ENCODE measurements around the genes LINS1, TM2D3 and OR4F15.

DNA sequence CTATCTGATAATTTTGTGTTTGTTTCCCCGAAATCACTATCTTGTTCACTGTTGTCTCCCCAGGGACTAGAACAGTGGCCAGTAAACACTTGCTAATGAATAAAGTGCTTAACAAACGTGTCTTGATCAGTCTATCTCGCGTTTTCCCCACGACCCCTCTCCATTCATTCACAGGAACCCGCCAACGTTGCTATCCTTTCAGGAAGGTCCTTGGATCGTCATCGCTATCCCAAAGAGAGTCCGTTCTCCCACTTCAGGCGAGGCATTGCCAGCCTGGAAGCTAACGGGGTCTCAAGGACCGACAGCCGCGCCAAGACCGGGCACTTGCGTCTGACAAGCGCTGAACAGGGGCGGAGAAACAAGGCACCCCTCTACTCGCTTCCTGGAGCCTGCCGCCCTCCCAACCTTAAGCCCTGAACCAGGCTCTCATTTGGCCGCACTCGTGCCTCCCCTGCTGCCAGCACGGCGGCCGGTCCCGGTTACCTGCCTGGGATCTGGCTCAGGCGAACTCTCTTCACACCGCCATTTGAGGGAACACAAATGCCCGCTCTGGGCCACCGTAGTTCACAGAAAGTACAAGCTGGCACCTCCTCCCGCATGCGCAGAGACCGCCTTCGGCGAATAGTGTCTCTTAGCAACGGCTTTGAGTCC lies at the start of gene LINS1:
TSS of gene LINS1 (minus strand) at position 551 of the 651 bp plus-strand sequence.
- PRO-cap, 2 experiments: peak in 2 of 2 experiments; most common minus-strand start position 551 of the sequence (in 2)

DNA sequence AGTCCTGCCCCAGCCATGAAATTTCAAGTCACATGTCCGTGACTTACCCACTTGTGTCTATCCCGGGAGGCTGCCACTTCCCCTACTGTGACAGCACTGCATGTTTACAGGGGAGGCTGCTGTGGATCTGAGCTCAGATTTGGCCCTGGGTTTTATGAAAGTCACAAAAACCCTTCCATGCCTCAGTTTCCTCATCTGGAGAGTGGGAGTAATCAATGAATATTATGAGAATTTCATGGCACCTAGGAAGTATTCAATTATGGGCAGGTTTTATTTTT lies 17.8 kb upstream of the LRRK1 start:
- PRO-cap, 2 experiments: no peak in any of the 2 experiments

- PRO-cap, 2 experiments: no peak in any of the 2 experiments
These were observed 21.7 kb downstream of the LRRK1 start for GRCh38 chr15:100940740-100941415.

GRCh38 chr15:101006882-101007392 lies 87.8 kb downstream of the LRRK1 start:
- PRO-cap, 2 experiments: no peak in any of the 2 experiments

DNA sequence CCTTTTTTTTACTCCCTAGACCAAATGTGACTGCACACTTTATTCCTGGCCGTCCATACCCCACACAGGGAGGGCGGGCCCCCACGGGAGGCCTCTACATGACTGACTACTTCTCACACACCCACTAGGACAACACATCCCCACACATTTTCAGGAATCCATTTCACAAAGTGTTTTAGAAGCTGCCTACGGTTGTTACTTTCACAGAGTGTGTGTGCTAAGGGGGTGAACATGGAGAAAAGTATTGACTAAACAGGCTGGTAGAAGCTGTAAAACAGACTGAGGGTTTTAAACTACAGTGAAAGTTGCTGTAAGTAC lies 67.9 kb downstream of the CHSY1 start:
- PRO-cap, 2 experiments: no peak in any of the 2 experiments

DNA sequence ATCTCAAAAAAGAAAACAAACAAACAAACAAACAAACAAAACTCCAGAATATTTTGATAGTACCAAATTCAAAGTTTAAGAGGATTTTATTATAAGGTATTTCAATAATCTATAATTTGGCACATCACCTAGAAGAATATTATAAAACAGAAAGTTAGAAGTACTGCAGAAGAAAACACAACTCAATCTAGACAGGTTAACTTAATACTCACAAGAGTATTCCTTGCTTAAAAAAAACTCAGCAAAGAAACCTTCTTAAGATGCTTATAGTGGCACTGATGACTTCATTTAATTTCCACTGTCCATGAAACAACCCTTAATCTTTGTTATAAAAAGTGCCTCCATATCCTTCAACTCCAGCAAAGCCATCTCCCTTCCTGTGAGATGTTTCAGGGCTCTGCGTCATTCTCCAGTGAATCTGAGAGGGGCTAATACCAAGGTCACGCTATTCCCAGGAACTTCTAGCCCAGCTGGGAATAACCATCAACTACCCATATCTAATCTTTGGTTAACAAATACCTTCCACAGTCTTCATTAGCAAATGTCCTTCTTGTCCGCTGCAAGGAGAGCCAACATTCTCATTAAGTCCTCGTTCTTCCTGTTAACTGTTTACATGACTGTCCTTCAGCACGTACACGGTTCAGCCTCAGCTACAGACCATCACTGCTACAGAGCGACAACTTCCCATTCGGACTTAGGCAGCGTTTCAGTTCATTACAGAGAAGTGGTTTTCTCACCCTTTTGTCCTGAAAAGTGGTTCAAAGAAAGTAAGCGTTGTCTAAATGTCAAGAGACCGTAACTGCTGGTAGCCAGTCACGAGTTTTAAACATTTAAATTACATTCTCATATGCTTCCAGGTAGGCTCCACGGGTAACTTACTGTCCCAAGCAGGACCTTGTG lies 64.1 kb downstream of the CHSY1 start:
- PRO-cap, 2 experiments: no peak in any of the 2 experiments

GRCh38 chr15:101188601-101189688 lies 62.9 kb downstream of the CHSY1 start:
- PRO-cap, 2 experiments: no peak in any of the 2 experiments

- PRO-cap, 2 experiments: no peak in any of the 2 experiments
These were observed 4.2 kb upstream of the SELENOS start for GRCh38 chr15:101281224-101282199.

GRCh38 chr15:101439174-101440461 lies 49.9 kb downstream of the PCSK6 start:
- PRO-cap, 2 experiments: no peak in any of the 2 experiments

DNA sequence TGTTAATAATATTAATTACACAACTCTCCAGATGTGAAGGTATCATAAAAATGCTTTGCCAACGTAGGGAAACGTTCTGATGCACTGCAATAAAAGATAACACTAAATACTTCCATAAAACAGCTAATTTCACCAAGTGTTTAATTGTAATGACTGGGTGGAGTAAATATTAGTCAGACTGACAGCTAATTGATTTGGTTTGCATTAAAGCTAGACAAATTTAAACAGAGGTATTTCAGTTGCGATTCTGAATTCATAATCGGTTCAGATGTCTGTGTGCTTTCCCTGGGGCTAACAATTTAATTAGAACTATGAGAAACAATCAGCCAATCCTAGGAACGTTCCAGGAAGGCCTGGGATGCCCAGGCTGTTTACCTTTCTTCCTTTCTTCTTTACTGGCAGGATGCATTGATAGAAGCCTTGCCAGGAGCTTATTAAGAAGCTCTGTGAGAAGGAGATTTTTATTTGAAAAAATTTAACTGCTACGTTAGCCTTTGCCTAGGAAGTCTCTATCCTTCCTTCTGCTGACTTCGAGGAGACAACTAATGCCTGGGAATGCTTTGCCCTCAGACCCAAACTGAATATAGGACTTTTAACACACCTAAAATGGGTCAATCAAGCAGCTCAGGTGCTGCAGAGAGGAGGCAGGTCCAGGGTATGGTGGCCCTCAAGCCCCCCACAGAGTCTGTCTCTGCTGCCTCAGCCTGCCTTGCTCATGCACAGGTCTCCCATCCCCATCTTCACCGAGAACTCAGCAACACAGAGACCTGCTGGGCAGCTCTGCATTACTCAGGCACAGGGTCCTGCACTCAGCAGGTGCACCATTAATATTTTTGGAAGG lies 48.6 kb downstream of the PCSK6 start:
- PRO-cap, 2 experiments: no peak in any of the 2 experiments

- PRO-cap, 2 experiments: no peak in any of the 2 experiments
These were observed 44.1 kb downstream of the PCSK6 start for GRCh38 chr15:101445313-101445827.

GRCh38 chr15:101497437-101498220 lies 8.1 kb upstream of the PCSK6 start:
- PRO-cap, 2 experiments: no peak in any of the 2 experiments

GRCh38 chr15:101615732-101616974 lies 36.0 kb downstream of the TM2D3 start:
- PRO-cap, 2 experiments: no peak in any of the 2 experiments

DNA sequence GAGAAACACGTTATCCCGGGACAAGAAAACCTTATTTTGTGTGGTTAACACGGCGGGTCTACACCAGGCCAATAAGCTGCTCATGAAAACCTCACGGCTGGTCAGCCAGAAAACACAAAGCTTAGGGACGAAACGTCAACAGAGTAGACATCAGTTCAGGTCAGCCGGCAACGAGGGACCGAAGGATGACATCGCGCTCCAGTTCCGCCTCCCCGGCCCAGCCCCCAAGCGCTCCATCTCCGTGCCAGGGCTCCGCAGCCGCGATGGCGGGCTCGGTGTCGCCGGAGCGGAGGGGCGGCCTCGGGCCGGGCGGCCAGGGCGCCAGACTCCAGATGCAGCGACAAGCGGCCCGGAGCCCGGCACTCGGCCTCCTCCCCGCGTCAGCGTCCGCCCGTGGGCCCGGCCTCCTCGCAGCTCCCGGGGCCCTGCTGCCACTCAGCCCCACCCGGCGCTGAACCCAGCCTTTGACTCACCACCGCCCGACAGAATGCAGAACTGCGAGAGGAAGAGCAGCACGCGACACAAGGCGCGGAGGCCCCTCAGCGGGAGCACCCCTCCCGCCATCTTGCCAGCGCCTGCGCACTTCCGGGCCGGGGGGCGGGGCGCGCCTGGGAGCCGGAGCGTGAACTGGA lies at the start of gene TM2D3:
TSS of gene TM2D3 (minus strand) at position 584 of the 632 bp plus-strand sequence.
- PRO-cap, 2 experiments: peak in 2 of 2 experiments; most common plus-strand start position 236 of the sequence (in 1); most common minus-strand start position 497 of the sequence (in 2)

DNA sequence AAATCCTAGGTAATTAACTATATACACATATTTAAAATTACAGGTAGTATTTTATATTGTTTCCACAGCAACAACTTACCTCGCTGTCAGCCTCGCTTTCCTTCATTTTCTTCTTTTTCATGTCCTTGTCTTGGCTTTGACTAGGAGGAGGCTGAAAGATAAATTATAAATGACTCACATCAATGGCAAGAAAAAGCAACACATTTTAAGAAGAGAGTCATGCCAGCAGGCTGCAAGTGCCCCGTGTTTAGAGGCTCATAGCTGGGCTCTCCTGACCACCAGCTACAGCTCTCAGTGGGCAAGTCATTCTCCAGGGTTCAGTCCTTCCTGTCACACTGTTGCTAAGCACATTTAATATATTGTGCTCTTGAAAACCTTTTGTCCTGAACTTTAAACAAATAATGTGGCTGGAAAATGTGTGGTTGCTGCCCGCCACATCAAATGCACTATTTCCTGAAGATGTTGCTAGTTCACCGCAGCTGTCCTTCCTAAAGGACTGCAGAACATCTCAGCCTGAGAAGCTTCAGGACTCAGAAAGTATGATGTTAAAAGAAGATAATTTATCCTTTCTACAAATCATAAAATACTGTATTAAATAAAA lies 1.2 kb downstream of the TARS3 start:
- PRO-cap, 2 experiments: no peak in any of the 2 experiments

GRCh38 chr15:101812028-101812472 lies at the start of gene OR4F15:
TSS of gene OR4F15 (plus strand) at chr15:101812202.
- PRO-cap, 2 experiments: no peak in any of the 2 experiments